Type B pancreatic cell (in vitro differentiated cells): ENCODE measurements around the genes PTPRN and SPEGNB.

DNA sequence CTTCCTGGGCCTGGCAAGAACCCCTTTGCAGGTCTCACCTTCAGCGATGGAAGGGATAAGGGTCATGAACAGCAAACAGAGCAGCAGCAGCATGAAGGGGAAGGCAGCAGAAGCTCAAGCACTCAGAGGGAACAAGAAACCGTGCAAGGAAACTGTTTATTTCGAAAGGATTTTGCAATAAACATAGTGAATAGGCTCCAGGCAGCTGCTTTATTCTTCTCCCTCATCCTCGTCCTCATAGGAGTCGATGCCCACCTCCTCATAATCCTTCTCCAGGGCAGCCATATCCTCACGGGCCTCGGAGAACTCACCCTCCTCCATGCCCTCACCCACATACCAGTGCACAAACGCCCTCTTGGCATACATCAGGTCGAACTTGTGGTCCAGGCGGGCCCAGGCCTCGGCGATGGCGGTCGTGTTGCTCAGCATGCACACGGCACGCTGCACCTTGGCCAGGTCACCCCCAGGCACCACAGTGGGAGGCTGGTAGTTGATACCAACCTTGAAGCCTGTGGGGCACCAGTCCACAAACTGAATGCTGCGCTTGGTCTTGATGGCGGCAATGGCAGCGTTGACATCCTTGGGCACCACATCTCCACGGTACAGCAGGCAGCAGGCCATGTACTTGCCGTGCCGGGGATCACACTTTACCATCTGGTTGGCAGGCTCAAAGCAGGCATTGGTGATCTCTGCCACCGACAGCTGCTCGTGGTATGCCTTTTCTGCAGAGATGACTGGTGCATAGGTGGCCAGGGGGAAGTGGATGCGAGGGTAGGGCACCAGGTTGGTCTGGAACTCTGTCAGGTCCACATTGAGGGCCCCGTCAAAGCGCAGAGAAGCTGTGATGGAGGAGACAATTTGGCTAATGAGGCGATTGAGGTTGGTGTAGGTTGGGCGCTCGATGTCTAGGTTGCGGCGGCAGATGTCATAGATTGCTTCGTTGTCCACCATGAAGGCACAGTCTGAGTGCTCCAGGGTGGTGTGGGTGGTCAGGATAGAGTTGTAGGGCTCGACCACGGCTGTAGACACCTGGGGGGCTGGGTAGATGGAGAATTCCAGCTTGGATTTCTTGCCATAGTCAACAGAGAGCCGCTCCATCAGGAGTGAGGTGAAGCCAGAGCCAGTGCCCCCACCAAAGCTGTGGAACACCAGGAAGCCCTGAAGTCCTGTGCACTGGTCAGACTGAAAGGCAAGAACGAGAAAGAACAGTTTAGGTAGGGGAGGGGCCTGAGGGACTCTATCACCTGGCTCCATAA lies 2.5 kb upstream of the TUBA4B start:
- PRO-cap, result no peak

- PRO-cap, result no peak
These were observed at the start of gene PTPRN for GRCh38 chr2:219309228-219309860. PTPRN (minus strand) TSS chr2:219309401.

- PRO-cap, result no peak
These were observed 908 bp downstream of the DNPEP start for GRCh38 chr2:219386806-219387202.

DNA sequence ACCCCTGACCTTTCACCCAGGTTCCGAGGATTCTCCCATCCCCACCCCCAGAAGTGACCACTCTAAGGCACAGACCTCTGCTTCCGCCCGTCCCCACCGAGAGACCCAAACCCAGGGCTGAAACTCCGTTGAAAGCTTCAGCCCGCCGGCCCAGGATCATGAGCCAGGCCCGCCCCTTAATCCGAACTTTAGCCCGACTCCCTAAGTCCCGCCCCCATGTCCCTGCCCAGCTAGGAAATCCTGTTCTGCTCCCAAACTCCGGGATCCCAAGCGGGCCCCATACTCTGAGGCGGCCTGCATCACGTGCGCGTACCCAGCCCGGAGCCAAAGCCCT lies 542 bp downstream of the DNPEP start:
- PRO-cap, result bidirectional peak, plus-strand start at position 254 of the sequence, minus-strand start at position 119 of the sequence

GRCh38 chr2:219435756-219436058 lies 1.1 kb downstream of the SPEG start:
- PRO-cap, result no peak

DNA sequence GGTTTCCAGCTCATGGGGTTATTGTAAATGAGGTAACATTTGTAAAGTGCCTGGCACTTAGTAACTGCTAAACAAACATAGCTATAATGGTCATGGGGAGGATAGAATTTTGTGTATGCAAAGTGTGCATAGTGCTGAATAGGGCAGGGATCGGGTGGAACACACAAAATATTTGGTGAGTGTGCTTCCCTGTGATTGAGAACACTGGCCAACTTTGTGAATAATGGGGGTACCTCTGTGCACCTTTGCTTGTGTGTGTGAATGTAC lies 6.3 kb downstream of the SPEG start:
- PRO-cap, result no peak

DNA sequence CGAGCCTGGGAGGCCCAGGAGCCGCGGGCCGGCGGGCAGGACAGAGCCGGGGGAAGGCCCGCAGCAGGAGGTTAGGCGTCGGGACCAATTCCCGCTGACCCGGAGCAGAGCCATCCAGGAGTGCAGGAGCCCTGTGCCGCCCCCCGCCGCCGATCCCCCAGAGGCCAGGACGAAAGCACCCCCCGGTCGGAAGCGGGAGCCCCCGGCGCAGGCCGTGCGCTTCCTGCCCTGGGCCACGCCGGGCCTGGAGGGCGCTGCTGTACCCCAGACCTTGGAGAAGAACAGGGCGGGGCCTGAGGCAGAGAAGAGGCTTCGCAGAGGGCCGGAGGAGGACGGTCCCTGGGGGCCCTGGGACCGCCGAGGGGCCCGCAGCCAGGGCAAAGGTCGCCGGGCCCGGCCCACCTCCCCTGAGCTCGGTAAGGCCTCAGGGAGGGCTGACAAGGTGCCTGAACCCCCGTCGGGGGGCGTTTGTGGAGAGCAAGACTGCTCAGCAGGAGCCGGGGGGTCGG lies 14.3 kb downstream of the SPEG start:
- PRO-cap, result no peak

GRCh38 chr2:219495875-219496553 lies at the start of gene SPEGNB:
SPEGNB (plus strand) TSS chr2:219496131.
- PRO-cap, result no peak

- PRO-cap, result no peak
These were observed 3.0 kb downstream of the GMPPA start for GRCh38 chr2:219501398-219502439.

- PRO-cap, result no peak
These were observed 9.5 kb downstream of the CHPF start for GRCh38 chr2:219534072-219534479.

DNA sequence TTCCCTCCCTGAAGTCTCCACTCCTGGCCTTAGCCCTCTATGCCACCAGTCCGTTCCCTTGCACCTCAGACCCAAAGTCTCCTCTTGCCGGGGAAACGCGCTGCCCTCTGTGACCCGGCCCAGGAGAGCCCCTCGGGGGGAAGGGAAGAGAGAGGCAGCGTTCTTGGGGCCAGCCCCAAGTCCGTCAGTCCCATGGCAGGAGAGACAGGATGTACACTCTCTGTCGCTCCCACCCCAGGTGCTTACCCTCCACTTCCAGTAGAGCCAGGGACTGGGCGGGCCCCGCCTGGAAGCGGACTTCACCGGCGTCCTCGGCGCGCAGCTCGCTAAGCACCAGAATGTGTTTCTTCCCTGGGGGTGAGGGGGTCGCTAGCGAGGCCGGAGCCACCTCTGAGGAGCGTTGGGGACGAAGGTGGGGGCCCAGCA lies 8.1 kb downstream of the TMEM198 start:
- PRO-cap, result bidirectional peak, plus-strand start outside the sequence, minus-strand start at position 325 of the sequence

- PRO-cap, result no peak
These were observed 8.9 kb downstream of the OBSL1 start for GRCh38 chr2:219562448-219562879.

DNA sequence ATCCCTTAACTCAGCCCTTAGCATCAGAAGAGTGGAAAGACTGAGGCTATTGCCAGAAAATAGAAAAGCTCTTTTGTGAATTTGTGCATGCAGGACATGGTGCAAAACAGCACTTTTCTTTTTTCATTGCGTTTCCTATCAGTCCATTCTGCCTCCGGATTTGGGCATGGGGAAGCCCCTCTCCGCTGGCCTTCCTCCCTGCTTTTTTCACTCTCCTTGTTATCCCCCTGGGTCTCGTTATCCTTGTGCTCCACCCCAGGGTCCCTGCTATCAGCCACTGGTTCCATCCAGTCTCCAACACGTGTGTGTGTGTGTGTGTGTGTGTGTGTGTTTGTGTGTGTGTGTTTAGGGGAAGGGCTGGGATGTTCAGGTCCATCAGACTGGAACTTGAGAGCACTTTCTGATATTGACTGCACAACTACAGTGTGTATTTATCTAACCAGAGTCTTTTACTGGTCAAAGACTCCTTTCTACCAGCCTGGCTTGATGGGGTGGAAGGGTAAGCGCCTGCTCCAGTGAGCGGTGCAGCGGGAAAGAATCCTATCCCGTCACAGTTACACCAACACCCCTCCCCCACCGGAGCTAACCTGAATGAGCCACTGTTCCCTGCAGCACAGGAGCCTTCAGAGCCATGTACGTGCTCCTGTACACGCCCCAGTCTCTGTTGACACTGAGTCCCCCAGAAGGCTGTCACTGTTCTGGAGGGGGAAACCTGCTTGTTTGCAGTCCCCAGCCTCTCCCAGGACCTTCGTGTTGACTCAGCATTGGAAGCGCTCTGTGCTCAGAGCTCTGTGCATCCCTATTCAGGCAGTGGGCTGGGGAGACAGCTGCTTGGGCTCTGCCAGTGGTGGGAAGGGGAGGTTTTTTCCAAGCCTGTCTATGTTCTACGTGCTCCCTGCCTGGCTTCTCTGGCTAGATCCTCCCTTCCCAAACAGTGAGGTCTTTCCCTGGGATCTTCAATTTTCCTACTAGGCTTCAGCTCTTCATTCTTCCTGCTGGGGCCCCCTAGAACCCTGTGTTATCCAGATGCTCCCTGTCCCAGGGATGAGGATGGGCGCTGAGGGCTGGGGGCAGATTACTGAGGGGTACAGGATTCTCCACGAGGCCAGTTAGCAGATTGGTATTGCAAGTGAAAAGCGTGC lies 4.7 kb downstream of the INHA start:
- PRO-cap, result no peak

- PRO-cap, result no peak
These were observed 17.6 kb downstream of the SLC4A3 start for GRCh38 chr2:219644816-219645619.

GRCh38 chr2:219758813-219759365 lies 131.5 kb downstream of the SLC4A3 start:
- PRO-cap, result no peak

GRCh38 chr2:221572647-221573442 lies 741 bp upstream of the EPHA4 start:
- PRO-cap, result bidirectional peak, plus-strand start at chr2:221573231, minus-strand start at chr2:221573162

DNA sequence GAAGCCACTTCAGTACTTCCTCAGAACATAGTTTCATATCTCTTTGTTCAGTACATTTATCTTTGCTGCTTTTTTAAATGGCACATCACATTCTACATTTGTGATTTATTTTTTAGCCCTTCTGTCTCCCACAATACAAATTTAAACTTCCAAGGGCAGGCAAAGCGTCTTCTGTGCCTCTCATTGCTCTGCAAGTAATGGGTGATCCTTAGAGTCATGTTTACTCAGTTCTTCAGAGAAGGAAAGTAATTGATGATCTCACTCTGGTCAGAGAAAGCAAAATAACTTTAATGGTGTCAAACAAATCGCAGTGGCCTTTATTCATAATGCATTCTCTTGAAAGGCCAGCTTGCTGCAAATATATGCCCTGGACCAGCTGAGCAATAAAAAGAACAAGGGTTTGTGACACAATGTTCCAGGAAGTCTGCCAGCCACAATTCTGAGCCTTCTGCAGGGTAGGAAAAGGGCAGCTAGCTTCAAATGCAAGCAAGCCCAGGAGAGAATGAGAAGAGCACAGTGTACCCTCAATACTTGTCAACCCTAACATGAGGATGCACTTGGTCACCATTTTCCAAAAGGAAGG lies 355.8 kb downstream of the PAX3 start:
- PRO-cap, result no peak

GRCh38 chr2:222655334-222655857 lies 496 bp downstream of the FARSB start:
- PRO-cap, result no peak

- PRO-cap, result no peak
These were observed 12.4 kb downstream of the MOGAT1 start for GRCh38 chr2:222683836-222684268.

- PRO-cap, result no peak
These were observed 69.0 kb upstream of the ACSL3 start for GRCh38 chr2:222791808-222792335.